Mesothelial cell of epicardium (in vitro differentiated cells): ENCODE results near the gene MARCHF9.

DNA sequence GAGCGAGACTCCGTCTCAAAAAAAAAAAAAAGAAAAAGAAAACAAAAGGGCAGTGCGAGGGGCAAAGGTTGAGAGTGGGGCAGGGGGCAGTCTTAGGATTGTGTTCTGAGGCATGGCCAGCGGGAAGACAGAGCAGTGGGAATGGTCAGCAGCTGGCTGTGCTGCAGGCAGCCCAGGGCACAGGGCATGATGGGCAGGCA is 9.2 kb upstream of the NXPH4 start:
- PRO-cap = no peak

DNA sequence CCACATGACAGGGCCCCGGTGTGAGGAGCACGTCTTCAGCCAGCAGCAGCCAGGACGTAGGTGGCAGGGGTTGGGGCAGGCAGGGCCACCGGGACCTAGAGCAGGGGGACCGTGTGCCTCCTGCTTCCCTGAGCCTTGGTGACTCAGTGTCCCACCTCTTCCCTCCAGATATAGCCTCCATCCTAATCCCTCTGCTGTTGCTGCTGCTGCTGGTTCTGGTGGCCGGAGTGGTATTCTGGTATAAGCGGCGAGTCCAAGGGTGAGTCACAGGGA is 4.9 kb upstream of the NXPH4 start:
- PRO-cap = no peak

GRCh38 chr12:57226794-57227350 is 2.6 kb upstream of the SHMT2 start:
- PRO-cap = no peak

GRCh38 chr12:57238955-57239662 is 2.2 kb upstream of the NDUFA4L2 start:
- PRO-cap = no peak

DNA sequence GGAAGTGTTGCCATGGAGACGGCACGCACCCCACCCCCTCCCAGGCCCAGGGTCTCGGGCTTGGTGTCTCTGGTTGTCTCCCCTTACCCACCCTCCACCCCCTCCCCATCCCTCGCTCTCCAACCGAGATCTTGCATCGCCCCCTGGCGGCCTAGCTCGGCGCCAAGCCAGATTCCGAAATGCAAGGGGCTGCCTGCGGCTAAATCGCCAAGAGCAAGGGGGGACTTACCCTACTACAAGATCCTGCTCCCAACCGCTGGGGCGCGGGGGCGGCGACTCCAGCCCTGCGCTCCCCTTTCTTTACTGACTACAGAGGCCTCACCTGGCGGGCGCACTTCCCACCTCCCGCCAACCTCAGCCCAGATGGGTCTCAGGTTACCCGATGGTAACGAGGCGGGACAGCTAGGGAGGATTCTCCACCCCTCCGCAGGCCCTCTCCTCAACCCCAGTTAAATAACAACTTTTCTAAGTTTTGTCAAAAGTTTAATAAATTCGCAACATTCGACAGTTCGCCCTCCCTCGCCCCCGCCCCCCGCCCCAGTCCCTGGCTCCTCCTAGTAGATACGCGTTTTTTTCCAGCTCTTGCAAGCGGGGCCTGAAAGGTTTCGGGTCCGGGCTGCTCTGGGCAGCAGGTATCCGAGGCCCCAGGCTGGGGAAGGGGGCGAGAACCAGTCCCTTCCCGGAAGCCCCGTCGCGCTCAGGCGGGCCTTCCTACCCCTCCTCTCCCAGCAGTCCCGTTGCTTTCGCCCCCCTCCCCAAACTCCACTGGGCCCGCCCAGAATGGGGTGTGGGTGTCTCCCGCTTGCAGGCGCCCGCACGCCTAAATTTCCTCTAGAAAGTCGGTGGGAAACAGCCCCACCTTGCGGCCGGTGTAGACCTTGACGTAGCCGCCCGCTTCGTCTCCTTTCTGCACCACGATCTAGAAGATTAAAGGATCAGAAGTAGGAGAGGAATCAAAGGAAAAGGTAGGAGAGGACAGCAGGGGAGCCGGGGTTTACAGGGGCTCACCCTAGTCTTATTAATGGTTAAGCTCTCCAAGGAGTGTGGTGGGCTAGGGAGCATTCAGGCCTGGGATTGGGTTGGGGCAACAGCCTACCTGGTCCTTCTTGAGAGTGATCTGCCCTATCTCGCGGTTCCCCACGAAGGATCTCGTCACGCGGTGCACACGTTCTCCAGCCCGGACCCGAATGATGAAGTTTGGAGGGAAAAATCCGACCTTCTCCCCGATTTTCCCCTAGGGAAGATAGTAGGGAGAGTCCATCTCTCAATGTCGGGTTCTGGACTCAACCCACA is 6.5 kb upstream of the NDUFA4L2 start:
- PRO-cap = no peak

DNA sequence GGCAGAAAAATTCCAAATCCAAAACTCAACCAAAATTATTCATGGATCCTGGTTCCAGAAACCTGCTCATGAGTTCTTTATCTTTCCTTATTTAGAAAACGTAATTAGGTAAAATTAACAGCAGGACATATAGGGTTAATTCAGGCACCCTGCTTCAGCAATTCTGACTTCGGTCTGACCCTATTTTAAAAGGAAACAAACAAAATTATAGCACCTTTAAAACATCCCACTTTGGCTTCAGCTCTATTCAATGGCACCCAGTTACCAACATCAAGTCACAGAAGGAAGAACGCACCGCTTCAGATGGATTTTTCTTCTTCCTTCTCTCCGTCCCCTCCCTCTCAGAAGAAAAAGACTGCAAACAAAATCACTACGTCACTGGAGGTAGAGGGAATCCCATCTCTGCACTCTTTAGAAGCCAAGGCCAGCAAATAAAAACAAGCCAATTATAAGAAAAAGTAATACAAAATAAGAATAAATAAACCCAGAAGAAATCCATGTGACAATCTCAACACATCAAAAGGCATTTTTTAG is 89.7 kb downstream of the R3HDM2 start:
- PRO-cap = no peak

- PRO-cap = no peak
These were observed 657 bp downstream of the ARHGAP9 start for GRCh38 chr12:57478923-57479494.

GRCh38 chr12:57603807-57604309 is 766 bp upstream of the DTX3 start:
- PRO-cap = no peak

- PRO-cap = no peak
These were observed 7.0 kb downstream of the ARHGEF25 start for GRCh38 chr12:57618266-57618634.

DNA sequence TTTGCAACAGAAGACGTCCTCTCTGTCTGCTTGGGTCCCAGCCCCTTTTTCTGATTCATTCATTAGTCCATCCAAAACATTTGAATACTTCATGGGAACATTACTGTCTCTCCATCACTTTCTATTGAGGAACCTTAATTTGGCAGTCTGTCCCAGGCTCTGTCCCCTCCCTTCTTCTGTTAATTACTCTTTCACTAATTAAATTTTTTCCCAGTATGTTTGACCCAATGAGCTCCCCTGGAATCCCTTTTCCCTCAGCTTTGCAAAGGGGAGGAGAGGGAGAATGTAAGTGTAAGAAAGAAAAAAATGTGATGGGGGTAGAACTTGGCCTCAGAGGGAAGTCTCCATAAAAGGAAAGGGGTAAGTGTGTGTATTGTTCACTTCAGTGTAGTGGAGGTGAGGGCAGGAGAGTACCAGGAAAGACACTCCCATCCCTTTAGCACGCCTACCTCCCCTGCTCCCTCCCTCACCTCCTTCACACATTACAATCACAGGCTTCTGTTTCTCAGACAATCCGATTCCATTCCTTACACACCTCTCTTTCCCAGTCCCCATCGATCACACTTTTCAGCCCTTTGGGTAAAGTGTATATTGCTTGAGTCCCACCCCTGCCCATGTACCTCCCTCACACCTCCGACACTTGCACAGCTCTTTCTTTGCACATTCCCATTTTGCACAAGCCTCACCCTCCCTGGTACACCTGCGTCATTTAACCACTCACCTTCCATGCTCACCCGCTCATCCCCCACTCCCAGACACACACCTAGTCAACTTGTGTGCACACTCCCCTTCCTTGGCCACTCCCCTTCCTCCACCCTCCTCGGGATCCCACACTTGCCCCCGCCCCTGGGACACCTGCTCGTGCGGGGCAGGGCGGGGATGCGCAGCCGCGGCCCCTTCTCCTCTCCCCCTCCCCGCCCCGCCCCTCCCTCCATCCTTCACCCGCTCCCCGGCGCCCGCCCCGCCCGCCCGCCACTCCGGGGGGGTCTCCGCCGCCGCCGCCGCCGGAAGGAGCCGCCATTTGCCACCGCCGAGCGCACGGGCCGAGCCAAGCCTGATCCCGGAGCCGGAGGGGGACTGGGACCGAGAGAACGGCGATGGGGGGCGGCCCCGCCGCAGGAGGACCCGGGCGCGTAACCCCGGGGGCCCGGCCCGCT is at the start of gene MARCHF9:
Gene MARCHF9, plus strand, starts transcription at position 1,013 of the 1,157 bp plus-strand sequence.
- PRO-cap = no peak

DNA sequence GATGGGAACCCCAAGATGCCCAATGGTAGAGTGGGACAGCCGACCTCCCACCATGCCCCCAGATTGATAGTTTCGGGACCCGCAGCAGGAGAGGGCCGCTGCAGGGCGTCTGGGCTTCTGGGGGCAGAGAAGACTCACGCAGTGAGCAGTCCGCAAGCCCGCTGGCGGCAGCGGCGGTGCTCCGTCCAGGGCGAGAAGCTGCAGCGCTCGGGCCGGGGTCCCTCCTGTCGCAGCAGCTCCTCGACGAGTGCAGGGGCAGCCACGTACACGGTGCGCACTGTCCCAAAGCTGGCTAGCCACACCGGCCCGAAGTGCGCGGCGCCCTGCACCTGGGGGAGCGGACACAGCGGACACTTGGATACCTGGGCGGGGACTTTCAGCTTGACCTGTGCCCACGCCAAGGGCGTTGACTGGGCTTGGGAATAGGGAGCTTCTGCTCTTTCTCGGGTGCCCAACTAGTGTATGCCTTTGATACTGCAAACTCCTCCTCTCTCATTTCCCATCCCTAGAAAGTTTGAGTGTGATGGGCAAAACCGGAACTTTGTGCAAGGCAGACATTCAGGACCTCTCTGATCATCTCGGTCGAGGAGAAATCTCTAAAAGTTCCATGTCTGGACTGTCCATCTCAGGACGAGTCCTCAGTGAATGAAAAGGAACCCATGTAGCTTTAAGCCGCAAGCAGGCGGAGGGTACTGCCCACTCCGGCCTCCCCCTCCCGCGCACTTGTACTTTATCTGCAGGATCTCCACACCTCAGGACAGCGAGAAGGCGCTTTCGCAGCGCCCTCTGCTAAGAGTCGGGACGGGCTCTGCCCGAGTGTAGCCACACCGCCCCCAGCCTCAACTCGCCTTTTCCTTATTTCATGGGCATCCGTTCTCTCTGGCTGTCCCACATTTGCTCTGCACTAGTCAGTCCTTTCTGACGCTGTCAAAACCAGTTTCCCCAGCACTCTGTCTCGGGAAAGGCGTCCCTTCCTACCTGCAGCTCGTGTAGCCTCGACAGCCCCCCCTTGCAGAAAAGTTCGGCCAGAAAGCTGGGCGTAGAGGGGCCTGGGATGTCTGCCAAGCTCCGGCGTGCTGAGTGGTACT is 665 bp downstream of the CYP27B1 start:
- PRO-cap = no peak

GRCh38 chr12:57771414-57771970 is 413 bp downstream of the METTL1 start:
- PRO-cap = no peak

DNA sequence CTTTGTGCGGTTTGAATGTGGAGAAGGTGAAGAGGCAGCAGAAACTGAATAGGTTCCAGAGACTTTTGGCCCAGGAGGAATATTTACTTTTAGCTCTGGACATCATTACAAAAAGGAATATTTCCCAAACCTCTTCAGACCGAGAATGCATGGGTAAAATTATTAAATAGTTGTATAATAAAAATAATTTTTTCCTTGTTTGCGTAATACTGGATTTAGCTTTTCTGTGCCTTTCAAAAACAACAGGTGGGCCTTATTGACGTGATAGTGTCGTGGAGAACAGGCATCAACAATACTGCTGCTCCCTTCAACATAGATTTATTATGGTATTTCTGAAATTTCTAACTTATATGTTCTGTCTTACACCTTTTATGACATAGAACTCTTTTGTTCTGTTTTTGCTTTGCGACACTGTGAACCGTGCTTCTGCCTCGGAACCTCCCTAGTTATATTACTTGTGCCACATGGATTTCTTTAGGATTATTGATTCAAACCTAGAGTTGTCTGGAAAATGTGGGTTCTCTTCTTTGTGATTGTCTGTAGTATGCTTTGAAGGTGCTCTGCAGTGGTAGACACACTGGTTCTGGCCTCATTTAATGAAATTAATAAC is 14.1 kb downstream of the TSFM start:
- PRO-cap = no peak

DNA sequence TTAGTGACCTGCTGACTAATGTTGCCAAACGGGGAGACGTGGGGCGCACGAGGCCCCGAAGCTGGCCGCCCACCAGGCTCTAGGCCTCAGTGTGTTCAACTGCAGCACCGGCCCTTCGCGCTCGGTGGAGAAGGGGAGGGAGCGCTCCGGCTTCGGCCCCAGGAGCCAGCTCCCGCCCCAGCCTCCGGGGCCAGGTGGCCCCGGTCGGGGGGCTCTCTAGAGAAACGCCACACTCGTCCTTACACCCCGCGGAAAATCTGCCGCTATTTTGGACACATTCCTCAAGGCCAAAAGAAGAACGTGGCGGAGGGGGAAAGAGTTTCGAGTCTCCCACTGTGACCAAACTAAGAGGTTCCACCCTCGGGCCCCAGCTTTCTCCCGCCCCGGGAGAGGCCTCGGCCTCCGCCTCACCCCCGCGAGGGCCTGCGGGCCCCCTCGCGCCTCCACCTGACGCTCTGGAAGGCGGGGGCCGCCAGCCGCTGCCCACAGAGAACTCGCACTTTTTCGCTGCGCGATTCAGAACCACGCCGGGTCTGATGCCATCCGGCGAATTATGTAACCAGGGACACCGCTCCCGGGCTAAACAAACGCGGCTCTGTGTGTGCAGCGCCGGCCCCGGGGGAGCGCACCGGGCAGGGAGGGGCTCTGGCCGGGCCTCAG is 1.4 kb downstream of the CTDSP2 start:
- PRO-cap = no peak

GRCh38 chr12:57894654-57895320 is 46.6 kb upstream of the ATP23 start:
- PRO-cap = no peak

DNA sequence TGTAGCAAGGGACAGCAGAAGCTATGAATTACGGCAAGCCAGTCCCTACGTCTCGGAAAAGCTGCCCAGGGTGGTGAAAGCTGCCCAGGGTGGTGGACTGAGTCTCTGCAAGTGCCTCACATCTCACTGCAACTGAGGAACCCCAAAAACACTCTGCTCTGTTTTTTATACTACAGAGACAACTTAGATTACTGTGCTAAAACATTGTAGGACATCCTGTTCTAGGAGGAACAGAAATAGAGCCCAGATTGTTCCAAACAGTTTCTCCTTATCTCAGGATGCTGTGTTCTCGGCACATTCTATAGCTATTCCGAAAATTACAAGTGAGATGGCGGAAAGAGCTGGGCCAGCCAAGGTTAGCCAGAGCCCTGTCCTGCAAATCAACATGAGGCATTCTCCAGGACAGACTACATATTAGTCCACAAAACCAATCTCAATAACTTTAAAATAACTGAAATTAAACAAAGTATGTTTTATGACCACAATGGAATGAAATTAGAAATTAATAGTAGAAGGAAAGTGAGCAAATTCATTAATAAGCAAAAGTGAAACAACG is 138.7 kb downstream of the LRIG3 start:
- PRO-cap = no peak

DNA sequence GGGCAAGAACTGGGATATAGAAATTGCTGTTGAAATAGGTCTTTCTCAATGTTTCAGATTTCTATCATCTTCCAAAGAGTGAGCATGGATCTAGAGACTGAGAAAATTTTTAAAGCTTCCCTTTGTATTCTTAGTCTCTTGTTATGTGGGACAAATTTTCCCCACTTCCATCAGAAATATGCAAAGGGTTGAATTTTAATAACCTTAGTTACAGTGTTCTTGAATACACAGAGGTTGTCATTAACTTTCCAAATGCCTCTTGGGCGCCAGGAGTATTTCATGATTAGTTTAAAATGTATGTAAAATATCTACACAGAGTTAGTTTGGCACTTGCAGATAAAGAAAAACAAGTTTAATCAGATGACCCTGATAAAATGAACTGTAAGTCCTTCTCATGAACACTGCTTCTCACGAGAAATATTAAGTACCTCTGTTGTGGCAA is 121.3 kb downstream of the SLC16A7 start:
- PRO-cap = no peak

DNA sequence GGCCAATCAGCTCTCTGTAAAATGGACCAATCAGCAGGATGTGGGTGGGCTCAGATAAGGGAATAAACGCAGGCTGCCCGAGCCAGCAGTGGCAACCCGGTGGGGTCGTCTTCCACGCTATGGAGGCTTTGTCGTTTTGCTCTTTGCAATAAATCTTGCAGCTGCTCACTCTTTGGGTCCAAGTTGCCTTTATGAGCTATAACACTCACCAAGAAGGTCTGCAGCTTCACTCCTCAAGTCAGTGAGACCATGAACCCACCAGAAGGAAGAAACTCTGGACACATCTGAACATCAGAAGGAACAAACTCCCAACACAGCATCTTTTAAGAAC is 674.5 kb downstream of the SLC16A7 start:
- PRO-cap = no peak

DNA sequence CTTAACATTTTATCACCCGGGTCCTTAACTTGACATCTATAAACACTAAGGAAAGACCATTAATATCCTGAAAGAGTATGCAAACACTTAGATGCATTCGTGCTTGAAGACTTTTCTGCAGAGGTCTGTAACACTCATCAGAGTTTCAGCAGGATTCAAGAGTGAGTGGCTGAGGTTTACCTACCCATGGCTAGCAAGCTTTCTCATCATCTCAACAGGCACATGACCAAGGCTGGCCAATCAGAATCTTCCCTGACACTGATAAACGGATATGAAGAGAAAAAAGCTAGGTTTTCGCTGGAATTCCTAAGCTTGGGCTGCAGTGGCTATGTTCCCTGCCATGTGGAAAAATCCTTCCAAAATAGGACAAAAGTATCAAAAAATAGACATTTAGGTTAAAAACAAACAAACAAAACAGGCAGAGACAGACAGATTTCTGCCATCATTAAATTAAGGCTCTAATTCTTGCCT is 94.4 kb downstream of the TAFA2 start:
- PRO-cap = no peak

DNA sequence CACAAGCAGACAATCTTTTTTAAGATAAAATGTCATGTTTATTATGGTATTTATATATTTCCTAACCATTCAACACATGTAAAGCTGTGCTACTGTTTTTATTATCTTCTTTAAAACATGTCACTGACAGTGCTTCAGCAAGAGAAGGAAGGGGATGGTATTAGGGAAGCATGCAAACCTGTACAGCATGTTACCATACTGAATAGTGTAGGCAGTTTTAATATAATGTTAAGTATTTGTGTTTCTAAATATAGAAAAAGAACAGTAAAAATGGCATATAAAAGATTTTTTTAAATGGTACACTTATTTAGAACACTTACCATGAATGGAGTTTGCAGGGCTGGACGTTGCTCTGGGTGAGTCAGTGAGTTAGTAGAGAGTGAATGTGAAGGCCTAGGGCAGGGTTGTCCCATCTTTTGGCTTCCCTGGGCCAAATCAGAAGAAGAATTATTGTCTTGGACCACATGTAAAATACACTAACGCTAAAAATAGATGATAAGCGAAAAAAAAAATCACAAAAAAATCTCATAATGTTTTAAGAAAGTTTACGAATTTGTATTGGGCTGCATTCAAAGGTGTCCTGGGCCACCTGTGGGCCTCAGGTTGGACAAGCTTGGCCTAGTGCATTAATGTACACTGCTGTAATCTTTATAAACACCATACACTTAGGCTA is 17.1 kb downstream of the USP15 start:
- PRO-cap = no peak